ENCODE measurements around the genes MAP1LC3A and C20orf173.

DNA sequence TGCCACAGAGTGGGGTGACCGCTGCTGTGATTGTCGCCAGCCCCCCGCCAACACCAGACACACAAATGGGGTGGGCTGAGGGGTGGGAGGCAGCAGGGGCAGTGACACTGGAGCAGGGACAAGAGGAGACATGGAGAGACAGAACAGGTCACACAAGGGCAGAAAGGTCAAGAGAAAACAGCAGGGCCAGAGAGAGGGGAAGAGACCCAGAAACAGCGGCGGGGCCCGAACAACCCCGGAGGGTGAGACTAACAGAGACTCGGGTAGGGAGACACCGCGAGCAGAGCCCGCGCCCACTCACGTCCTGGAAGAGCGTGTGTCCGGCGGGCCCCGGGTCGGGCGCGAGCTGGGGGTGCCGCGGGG is 324 bp downstream of the NECAB3 start:
- PRO-cap, 8 experiments: peak in 1 of 8 experiments; most common plus-strand start position 254 of the sequence (in 1)

GRCh38 chr20:33694254-33695047 is 8.3 kb upstream of the E2F1 start:
- PRO-cap, 8 experiments: no peak in any of the 8 experiments

GRCh38 chr20:33829437-33830302 is 18.5 kb downstream of the CHMP4B start:
- PRO-cap, 8 experiments: peak in 1 of 8 experiments; most common plus-strand start chr20:33830116 (in 1)

- PRO-cap, 8 experiments: no peak in any of the 8 experiments
Observed at GRCh38 chr20:33991655-33992061, 2.1 kb upstream of the RALY start.

- PRO-cap, 8 experiments: peak in 8 of 8 experiments; most common plus-strand start chr20:34558722 (in 4)
Observed at GRCh38 chr20:34558606-34559298, at the start of gene MAP1LC3A. Gene MAP1LC3A, plus strand, starts transcription at chr20:34558718.

DNA sequence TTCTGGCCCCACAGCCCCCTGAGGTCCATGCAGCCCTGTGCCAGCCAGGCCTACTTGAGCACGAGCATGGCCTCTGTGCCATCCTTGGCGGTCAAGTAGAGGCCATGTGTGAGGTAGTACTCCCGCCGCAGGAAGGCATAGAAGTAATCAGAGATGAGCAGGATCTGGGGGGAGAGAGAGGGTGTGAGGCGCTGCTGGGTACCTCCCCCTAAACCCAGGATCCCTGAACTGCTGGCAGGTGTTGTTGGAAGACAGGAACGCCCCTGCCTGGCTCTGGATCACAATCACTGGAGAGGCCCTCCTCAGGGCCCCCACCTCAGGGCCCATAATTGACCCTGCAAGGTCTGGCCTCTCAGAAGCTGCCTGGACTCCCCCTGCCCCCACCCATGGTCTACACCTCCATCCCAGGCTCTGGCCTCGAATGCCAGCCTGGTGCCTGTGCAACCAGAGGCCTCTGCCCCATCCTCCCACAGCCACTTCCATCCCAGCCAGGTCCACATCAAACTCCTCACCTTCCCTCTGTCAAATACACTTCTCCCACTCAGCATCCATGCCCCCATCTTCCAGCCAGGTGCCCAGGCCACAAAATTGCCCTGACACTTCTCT is 2.4 kb downstream of the MAP1LC3A start:
- PRO-cap, 8 experiments: peak in 1 of 8 experiments; most common plus-strand start position 165 of the sequence (in 1)

GRCh38 chr20:34580232-34580717 is 21.8 kb downstream of the MAP1LC3A start:
- PRO-cap, 8 experiments: no peak in any of the 8 experiments

DNA sequence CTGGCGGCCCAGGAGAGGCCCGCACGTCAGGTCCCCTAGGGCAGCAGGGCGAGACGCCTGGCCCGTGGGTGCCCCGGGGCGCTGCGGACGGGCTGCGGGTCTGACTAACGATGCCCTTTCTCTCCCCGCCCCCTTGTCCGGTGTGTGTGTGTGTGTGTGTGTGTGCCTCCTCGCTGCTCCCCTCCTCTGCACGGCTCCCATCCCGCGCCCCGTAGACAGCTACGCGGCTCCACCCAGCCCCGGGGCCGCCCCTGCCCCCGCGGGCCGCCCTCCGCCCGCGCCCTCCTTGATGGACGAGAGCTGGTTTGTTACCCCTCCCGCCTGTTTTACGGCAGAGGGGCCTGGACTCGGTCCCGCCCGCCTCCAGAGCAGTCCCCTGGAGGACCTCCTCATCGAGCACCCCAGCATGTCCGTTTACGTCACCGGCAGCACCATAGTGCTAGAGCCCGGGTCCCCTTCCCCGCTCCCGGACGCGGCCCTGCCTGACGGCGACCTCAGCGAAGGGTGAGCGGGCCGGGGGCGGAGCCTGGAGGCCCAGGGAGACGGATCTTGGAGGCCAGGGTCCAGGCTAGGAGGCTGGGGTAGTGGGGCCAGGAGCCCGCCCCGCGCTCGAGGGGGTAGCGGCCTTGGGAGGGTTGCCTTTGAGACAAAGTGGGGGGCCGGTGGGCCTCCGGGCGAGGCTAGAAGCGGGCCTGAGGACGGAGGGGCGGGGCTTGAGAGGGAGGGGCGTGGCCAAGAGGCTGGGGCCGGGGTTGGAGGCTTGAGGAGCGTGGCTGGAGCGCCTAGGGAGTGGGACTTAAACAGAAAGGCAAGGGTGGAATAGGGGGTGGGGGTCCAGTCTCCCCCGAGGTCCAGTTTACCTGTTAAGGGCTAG is 5.1 kb downstream of the TP53INP2 start:
- PRO-cap, 8 experiments: peak in 8 of 8 experiments; most common plus-strand start position 500 of the sequence (in 4); most common minus-strand start position 188 of the sequence (in 6)

DNA sequence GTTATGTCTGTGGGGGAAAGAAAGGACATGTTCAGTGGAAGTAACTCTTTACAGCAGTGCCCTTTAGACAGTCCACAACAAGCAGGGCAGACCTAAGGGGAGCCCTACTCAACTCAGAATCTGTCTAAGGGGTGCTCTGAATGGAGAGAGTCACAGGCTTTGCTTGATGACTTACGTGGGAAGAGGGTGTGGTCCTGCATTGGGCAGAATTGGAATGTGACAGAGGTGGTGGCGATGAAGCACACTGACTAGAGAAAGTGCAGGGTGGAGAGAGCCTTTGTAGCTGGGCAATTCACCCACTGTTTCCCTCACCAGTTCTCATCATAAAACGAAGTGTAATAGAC is 11.2 kb downstream of the TP53INP2 start:
- PRO-cap, 8 experiments: peak in 4 of 8 experiments; most common plus-strand start position 256 of the sequence (in 2)

DNA sequence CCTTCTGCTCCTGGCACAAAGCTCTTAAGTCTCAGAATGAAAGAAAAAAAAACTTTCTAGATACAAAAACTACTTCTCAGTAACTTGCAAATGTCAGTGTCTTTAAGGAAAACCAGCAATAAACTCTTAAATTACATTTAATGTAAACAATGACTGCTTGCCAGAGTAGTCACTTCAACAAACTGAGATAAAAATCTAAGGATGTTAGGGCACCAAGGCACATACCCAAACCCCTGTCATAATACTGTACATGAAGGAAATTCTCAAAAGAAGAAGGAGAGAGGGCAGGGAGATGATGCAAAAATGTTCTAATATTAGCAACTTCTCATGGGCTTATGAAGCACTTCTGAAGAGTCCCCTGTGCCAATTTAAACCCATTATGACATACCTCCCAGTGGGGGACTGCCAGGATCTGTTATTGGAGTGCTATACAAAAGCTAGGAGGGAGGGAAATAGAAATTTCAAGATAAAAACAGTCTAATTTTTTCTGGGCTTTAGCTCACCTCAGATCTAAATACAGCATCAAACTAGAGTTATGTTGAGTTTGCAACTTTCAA is 33.8 kb downstream of the NCOA6 start:
- PRO-cap, 8 experiments: no peak in any of the 8 experiments

- PRO-cap, 8 experiments: no peak in any of the 8 experiments
Observed at GRCh38 chr20:34821967-34822717, 3.3 kb downstream of the NCOA6 start.

DNA sequence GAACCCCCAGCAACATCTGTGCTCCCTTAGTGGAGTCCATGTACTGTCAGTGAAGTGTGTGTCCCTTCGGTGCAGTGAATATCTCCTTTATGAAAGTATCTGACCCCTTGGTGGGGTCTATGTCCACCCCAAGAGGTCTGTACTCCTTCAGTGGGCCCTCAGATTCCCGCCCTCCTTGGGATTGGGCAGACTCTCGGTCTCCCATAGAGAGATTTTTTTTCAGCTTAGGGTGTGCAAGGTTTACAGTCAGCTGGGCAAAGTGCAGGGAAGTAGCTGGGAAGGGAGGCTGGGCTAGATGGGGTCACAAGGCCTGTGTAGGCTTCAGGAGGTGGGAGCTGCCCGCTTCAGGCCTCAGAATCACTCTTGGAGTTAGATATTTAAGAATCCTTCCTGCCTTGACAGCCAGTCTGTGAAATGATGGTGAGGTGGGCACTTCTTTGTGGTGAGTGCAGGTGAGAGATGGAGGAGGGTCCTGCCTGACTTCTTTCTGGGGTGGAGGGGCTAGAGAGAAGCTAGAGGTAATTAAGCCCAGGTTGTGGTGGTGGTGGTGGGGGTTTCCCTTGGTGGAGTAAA is 1.6 kb upstream of the ACSS2 start:
- PRO-cap, 8 experiments: no peak in any of the 8 experiments

DNA sequence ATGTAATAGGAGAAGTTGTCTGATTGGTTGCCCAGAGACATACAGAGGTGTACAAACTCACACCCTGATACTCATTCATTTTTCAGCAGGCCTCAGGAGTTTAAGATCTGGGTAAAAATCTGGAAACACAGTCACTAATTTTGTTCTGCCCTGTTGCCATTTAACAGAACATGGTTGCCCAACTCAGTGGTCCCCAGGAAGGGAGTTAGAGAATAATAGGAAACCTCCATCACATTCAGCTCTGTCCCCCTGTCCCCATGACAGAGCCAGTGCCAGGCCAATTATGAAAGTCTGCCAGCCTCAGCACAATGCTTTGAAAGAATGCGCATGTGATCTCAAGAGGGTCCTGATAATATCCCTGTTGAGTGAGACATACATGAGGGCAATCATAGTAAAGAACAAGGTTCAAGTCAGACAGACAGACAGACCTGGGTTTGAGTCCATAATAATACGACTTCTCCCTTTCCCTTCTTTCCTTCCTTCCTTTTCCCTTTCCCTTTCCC is 2.5 kb downstream of the GSS start:
- PRO-cap, 8 experiments: no peak in any of the 8 experiments

GRCh38 chr20:35135741-35136519 is 11.2 kb downstream of the EDEM2 start:
- PRO-cap, 8 experiments: peak in 1 of 8 experiments; most common plus-strand start chr20:35135915 (in 1)

GRCh38 chr20:35227008-35227918 is 773 bp downstream of the MMP24 start:
- PRO-cap, 8 experiments: no peak in any of the 8 experiments

DNA sequence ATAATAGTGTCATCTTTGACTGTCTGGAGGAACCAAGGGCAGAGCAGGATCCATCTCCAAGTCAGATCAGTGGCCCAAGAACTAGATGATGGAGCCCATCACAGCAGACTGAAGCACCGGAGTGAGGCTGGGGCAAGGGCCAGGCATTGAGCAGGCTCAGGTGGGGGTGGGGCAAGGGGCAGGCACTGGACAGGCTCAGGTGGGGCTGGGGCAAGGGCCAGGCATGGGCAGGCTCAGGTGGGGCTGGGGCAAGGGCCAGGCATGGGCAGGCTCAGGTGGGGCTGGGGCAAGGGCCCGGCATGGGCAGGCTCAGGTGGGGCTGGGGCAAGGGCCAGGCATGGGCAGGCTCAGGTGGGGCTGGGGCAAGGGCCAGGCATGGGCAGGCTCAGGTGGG is 25.3 kb downstream of the MMP24OS start:
- PRO-cap, 8 experiments: no peak in any of the 8 experiments

DNA sequence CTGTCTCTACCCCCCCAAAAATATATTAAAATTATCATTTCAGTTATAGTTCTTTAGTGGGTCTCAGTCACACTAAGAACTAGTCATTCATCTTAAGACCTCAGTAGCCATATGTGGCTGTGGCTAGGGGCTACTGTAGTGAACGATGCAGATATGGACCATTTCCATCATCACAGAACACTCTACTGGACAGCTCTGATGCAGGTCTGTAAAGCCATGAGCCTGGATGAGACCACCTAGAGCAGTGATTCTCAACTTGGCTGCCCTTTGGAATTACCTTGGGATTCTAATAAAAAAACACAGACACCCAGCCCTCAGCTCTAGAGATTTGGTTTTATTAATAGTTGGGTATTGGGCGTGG is 12.2 kb downstream of the MMP24OS start:
- PRO-cap, 8 experiments: peak in 4 of 8 experiments; most common minus-strand start position 181 of the sequence (in 4)

DNA sequence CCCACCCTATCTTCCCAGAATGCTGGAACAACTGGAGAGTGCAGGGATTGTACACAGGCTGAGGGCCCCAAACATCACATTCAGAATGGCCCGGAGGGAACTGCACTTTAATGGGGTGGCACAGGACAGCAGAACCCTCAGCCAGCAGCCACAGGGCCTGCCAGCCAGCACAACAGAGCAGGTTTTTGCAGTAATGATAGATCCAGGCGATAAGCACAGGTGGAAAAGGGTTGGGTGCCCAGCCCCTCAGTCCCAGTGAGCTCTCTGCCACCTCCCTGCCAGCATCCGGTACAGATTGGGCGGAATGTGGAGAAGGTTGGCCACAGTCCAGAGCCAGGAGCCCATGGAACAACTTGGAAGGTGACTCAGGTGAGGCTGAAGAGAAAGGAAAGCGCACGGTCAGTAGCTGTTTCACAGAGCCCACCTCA is 924 bp upstream of the MMP24OS start:
- PRO-cap, 8 experiments: peak in 1 of 8 experiments; most common minus-strand start position 287 of the sequence (in 1)

DNA sequence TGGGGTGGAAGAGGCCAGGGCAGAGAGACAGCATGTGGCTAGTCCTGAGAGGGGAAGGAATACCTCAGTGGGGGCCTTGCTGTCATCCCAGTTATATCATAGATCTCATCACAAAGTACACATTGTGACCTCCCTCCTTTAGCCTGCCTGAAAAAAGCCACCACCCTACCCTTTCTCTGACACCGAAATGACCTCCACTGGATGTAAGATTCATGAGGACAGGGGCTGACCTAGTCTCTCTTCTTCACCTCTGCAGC is at the start of gene C20orf173:
TSS of gene C20orf173 (minus strand) at position 69 of the 257 bp plus-strand sequence.
- PRO-cap, 8 experiments: no peak in any of the 8 experiments

- PRO-cap, 8 experiments: peak in 4 of 8 experiments; most common plus-strand start chr20:35699850 (in 1); most common minus-strand start chr20:35699909 (in 2)
Observed at GRCh38 chr20:35699711-35700297, 599 bp downstream of the ROMO1 start.